Pericardium (tissue), 1 donor: ENCODE results near the genes HDGFL1 and SCGN.

DNA sequence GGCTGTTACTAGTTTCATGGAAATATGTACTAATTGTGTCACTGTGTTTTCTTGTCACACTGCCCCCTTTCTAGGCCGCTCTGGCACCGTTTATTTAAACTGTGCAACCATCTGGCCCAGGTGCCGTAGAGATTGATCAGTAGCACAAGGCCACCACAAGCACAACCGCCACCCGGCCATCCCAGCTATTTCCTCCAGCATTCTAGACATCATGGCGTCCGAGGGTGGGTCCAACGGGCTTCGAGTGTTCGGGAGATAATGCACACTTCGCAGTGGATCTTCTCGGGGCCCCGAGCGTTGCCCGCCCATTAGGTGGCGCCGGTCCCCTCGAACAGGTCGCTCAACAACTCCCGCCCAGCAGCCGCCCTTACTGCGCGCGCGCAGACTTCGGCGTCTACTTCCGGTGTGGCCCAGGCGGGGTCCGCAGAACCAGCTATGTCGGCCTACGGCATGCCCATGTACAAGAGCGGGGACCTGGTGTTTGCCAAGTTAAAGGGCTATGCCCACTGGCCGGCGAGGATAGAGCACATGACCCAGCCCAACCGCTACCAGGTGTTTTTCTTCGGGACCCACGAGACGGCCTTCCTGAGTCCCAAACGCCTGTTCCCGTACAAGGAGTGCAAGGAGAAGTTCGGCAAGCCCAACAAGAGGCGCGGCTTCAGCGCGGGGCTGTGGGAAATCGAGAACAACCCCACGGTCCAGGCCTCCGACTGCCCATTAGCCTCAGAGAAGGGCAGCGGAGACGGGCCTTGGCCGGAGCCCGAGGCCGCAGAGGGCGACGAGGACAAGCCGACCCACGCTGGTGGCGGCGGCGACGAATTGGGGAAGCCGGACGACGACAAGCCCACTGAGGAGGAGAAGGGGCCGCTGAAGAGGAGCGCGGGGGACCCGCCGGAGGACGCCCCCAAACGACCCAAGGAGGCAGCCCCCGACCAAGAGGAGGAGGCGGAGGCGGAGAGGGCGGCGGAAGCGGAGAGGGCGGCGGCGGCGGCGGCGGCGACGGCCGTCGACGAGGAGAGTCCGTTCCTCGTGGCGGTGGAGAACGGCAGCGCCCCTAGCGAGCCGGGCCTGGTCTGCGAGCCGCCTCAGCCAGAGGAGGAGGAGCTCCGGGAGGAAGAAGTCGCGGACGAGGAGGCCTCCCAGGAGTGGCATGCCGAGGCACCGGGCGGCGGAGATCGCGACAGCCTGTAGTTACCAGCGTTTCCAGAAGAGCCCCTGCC is at the start of gene HDGFL1:
HDGFL1 (plus strand) TSS at position 426 of the 1,220 bp plus-strand sequence.
- RRBS = 86% methylated on average over 28 of the region's 109 CpGs

DNA sequence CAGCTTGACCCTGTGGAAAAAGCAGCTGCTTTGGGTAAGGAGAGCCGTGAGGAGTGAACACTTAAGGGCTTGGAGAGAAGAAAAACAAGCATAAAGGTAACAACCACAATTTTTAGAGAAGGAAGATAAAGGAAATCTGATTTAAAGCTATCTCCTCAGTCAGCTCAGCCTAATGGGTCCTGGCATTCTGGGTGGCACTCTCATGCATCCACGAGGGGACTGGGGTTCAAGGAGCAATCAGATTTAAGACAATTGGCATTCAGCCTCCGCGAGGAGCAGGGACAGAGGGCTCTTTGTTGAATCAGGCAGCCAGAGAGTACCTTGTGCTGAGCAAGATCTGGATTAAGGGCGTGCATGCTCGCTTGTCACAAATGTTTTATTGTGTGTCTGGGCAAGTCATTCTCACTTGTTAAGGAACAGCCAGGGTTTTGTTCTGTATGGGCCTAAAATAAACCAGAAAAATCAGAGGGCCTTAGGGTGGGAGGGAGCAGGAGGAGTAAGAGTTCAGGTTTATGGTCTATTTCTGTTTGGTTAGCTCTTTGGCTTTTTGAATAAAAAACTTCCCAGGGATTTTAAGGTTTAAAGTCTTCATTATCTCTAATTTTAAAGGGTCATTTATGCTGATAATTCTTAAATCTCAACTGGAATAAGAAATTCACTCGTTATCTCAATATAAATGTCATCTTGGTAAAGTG is 475.3 kb upstream of the NRSN1 start:
- RRBS = no CpG with 5 or more reads among the region's 7 CpGs

DNA sequence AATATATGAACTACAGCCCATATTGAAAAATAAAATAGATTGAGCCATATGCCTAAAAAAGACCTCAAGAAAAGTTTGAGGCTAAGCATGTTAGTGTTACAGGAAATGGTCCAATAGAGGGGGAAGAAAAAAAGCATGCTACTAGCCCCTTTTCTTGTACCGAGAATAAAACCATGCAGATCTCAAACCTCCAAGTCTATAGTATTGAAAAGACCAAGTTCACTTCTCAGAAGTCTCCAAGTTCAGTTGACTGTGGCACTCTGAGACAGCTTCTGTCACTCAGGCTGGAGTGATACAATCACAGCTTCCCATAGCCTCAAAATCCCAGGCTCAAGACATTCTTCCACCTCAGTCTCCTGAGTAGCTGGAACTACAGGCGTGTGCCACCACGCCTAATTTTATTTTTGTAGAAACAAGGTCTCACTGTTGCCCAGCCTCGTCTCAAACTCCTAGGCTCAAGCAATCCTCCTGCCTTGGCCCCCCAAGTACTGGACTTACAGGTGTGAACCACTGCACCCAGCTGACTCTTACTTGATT is 16.2 kb downstream of the C6orf62 start:
- RRBS = no CpG with 5 or more reads among the region's 4 CpGs

DNA sequence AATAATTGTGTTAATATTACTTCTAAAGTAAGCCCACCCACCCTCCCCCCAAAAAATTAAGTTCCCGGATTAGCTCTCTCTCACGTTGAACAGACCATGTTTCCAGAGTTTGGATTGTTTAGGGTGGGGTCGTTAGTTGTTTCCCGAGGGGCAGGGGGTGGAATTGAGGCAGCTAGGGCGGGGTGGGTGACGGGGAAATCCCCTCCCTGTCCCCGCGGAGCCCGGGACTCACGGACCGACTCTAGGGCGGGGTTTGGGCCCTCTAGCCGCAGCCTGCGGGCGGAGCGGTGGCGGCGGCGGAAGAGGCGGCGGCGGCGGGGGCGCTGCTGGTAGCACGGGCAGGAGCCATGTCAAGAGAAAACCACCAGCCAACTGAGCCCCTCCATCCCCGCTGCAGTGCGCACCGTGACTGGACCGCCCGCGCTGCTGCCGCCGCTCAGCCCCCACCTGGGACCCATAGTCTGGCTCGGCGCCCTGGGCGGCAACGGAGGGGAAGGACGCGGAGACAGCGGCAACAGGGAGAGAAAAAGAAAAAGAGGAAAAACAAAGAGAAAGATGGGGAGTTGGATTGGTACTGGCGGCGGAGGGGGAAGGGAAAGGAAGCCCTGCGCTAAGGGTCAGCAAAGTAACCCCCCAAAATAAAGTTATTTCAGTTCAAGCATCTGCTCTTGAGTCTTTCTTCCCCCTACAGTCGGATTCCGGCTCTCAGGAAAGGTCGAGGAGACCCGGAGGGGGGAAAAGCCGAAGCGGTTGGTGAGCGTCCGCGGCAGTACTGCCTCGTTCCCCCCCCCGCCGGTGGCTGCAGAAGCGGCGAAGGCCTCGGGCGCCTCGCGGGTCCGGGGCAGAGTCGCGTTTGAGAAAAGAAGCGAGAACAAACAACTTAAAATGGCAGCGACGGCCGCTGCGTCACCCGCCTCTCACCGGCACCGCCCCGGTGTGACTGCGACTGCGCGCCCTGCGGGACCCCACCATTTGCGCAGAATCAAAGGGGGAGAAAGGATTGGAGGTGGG is 1.3 kb upstream of the C6orf62 start:
- RRBS = 1% methylated on average over 25 of the region's 78 CpGs

GRCh38 chr6:24765332-24765928 is 9.3 kb upstream of the GMNN start:
- RRBS = no CpG with 5 or more reads among the region's 15 CpGs

GRCh38 chr6:24783334-24784421 is 8.9 kb downstream of the GMNN start:
- RRBS = no CpG with 5 or more reads among the region's 8 CpGs

DNA sequence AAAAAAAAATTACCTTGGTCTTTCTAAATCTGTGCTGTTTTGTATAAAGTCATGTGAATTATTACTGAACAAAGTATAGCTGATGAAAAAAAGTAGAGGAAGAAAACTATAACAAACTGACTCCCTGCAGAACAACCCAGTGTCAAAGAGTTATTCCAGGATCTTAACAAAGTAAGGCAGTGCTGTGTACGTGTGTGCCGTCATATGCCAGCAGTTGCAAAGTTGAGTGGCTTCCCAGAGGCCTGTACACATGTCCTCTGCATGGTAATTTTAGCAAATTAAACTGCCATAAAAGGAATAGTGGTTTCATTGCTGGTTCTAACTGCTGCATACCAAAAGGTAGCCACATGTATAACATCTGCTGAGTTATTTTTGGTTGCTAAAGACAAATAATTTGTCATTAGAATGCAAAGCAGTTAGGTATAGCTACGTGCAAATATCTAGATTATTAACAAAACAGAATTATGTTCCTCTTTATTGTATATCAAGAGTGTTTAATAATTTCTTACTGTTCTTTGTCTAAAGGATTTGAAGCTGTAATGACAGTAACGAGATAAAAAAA is 44.7 kb downstream of the RIPOR2 start:
- RRBS = no CpG with 5 or more reads among the region's 4 CpGs

DNA sequence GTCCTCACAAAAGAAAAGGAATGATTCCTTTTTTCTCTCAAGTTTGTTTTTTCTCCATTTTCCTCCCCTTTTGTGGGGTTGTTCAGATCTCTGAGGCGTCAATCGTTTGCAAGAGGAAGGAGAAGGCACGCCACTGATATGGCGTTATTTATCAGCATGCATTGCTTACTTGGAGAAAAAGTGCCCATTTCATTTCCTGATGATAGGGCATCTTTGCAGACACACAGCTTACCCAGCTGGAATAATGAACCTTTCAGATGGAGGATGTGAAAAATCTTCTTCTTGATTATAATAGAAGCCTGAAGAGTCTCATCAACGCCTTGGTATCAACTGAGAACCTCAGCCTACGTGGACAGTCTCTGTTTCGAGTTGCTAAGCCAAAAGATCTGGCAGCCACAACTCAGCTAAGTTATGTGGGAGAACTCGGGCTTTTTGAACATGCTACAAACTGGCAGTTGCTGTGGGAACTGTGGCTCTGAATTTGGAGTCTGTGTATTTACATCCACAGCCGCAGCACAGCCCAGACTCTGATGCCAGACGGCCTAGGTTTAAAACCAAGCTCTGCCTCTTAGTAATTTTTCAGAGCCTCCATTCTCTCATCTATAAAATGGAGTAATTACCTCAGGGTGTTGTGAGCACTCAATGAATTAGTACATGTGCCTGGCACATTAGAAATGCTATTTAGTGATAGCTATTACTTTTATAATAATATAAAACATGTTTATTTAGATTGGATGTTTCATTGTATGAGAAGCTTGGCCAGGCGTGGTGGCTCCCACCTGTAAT is 35.8 kb downstream of the RIPOR2 start:
- RRBS = no CpG with 5 or more reads among the region's 11 CpGs

- RRBS = no CpG with 5 or more reads among the region's 2 CpGs
Observed at GRCh38 chr6:24932961-24933251, 2.9 kb downstream of the RIPOR2 start.

GRCh38 chr6:24933613-24934483 is 1.9 kb downstream of the RIPOR2 start:
- RRBS = no CpG with 5 or more reads among the region's 11 CpGs

GRCh38 chr6:25017308-25017887 is 81.6 kb upstream of the RIPOR2 start:
- RRBS = no CpG with 5 or more reads among the region's 7 CpGs

DNA sequence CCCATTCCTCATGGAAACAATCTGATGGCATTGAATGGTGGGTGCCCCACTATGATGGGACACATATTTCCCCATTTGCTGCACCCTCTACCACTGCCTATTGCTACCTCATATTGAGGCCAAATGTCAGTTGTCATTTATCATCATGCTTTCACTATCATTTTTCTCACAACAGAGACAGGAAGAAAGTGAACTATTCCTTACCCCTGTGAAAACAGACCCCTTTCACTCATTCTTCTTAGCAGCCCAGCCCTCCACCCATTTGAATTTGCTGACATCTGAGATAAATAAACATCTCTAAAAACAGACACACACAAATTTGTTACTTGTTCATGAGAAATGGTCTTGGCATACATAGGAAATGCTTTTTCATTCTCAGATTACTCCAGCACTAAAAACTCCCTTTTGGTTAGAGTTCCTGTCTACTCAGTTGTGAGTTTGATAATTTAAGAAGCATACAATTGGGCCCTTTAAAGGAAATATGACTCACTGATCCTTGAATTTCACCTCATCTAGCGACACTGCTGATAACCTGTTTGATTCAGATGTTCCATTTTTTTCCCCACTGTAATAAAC is 105.3 kb upstream of the RIPOR2 start:
- RRBS = no CpG with 5 or more reads among the region's 1 CpG

DNA sequence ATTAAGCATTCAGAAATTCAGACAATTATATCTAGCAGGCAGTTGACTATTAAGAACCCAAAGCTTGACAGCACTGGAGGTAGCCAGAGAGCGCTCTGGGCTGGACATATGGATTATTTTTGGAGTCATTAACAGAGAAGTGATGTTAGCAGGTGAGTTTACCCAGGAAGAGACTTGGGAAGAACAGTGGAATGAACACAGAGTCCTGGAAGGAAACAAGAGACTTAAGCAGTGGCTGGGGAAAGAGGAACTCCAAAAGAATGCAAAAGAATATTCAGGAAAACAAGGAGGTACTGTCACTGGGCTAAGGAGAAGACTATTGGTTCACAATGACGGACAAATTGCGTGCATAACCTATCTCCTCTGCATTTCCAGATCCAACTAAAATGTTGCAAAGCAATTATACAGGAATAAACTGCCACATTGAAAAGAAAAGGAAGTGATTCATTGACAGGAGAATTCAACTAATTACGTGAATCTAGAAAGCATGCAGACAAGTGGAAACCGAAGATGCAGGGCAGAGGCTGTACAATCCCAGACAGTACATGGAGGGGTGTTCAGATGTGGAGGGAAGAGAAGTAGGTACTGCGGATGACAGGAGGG is 152.6 kb upstream of the RIPOR2 start:
- RRBS = no CpG with 5 or more reads among the region's 6 CpGs

DNA sequence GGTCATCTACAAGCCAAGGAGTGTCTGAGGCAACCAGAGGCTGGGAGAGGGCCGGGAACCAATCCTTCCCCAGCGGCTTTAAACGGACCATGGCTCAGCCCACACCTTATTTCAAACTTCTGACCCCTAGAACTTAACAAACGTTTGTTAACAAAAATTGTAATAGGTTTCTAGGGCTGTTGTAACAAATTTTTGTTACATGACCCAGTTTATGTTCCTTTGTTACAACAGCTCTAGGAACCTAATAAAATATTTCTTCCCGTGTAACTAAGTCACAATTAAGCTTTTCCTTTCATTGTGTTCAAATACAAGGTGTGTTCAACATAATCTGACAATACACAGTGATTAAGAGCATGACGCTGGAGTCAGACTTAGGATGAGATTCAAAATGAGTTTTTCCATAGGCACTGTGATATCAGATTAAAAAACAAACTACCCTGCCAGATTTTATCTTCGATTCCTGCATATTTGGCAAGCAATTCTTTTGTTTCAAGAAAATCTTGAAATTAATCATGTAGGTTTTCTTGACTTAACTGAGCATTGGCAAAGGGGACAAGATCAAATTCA is 169.5 kb upstream of the RIPOR2 start:
- RRBS = no CpG with 5 or more reads among the region's 7 CpGs

GRCh38 chr6:25153667-25154658 is 125.2 kb upstream of the CARMIL1 start:
- RRBS = no CpG with 5 or more reads among the region's 5 CpGs

- RRBS = no CpG with 5 or more reads among the region's 30 CpGs
Observed at GRCh38 chr6:25218126-25218854, 60.9 kb upstream of the CARMIL1 start.

DNA sequence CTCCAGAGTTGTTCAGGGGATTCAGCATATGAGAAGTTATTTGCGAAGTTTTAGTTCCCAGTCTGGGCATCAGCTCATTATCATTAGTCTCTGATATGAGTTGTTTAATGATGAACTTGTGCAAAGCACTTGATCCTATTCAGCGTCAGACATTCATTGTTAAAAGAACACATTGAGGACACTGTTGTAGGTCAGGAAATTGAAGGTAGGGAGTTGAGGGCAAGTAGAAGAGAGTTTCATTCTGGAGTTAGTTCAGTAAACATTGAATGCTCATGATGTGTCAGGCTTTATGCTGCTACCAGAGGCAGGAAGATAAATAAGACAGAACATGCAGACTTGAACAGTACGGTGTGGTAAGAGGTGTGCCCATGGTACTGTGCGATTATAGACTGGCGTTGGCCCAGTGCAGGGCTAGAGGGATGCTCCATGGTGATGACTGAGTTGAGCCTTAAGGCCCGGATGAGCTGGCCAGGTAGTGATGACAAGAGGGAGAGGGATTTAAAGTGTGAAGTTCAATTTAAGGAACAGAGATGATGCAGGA is 50.7 kb downstream of the CARMIL1 start:
- RRBS = no CpG with 5 or more reads among the region's 6 CpGs

GRCh38 chr6:25332058-25332770 is 53.0 kb downstream of the CARMIL1 start:
- RRBS = no CpG with 5 or more reads among the region's 4 CpGs

GRCh38 chr6:25440043-25440410 is 160.9 kb downstream of the CARMIL1 start:
- RRBS = no CpG with 5 or more reads among the region's 1 CpG

DNA sequence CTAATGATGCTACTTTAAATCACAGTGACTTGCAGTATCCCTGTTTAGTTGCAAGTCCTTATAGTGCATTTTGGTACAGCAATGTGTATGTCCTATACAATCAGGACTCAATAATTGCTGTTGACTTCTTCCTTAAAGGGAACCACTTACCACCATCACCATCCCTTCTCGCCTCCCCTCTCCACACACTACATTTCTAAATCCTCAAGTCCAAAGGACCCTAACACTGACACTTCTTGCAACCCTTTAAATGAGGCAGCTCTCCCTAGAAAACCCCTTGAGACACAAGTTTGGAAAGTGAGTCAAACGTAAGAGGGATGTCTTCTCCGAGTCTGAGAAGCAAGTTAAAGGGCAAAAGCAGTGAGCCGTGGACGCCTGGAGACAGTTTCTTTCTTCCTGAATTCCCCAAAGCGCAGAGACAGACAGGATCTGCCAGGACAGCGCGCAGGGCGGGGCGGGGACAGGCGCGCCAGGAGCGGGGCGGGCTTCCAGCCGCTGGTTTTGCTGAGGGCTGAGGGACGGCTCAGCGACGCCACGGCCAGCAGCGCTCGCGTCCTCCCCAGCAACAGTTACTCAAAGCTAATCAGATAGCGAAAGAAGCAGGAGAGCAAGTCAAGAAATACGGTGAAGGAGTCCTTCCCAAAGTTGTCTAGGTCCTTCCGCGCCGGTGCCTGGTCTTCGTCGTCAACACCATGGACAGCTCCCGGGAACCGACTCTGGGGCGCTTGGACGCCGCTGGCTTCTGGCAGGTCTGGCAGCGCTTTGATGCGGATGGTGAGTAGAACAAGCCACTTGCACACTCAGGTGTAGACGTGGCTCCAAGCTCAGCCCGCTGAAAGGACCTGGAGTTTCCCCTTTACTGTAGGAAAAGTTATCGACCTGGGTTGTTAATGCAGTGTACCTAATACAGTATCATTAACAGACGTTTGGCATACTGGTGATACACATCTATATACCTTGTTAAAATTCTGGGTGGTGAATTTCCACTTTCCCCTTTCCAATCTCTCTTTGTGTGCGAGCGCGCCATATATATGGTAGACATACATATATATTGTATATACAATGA is at the start of gene SCGN:
SCGN (plus strand) TSS at position 504 of the 1,066 bp plus-strand sequence.
- RRBS = 3% methylated on average over 3 of the region's 43 CpGs